Fibroblast of villous mesenchyme (primary cell): ENCODE results near the gene AMER2.

GRCh38 chr13:24075895-24076576, 84.5 kb upstream of the SPATA13 start:
- CAGE, long polyA plus RNA = no peak

DNA sequence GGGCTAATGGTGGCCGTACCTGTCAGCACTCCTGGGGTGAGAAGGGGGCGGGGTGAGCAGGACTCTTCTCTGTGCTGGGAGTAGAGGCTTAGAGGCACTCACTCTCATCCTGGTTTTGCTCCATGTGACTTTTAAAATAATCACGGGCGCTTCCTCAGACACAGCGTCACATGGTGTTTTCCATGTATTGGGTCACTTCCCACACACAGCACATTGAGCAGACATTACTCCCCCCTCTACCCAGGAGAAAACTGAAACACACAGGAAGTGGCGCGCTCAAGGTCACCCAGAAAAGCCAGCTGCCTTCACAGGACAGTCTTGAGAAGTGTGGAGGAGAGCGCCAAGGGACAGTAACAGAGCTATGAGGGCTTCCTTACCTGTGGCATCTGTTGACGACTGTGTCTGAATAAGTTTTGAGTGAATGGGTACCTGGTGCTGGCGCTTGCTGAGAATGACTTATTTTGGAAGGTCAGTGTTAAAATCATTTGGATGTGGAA, 23.3 kb downstream of the SPATA13 start:
- CAGE, long polyA plus RNA = no peak

DNA sequence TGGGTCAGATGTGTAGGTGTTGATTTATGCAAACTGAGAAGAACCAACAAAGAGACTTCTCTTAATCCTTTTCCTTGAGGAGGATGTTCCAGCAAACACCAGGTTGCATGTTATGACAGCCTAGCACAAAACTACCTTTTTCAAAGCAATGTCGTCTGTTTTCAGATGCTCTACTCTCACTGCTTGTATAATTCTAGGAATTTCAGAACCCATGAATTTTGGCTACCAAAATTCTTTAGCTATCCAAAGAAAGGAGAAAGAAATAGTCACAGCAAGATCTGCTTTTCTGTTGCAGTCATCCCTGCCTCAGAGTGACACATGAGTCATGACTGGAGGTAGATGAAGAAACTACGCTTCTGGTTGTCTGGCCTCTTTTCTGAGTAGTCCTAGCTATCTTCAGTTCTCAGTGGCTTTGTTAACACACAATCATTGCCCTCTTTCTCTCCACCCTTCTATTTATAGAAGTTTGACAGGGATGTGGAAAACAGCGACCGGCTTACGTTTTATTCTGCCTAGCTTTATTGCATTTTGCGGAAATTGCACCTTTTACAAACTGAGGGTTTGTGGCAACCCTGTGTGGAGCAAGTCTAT, 26.5 kb downstream of the SPATA13 start:
- CAGE, long polyA plus RNA = no peak

GRCh38 chr13:24193167-24193563, 32.6 kb downstream of the SPATA13 start:
- CAGE, long polyA plus RNA = no peak

DNA sequence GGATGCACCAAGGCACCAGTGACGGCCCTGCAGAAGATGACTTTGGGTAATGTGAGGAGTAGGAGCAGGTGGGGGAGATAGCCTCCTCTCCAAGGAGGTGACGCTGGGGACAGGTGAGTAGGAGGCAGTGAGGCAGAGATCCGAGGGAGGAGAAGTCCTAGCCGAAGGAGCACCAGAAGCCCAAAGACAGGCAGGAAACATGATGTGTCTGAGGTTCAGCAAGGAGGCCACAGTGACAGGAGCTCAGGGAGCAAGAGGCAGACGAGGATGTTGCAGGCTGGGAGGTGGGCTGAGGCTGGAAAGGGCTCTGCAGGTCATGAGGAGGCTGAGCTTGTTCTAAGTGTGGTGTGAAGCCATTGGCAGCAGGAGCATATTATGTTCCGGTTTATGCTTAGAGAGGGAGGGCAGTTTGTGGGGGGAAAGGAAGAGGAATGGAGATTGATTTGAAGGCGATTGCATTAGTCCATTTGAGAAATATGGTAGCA, 55.7 kb upstream of the C1QTNF9 start:
- CAGE, long polyA plus RNA = no peak

DNA sequence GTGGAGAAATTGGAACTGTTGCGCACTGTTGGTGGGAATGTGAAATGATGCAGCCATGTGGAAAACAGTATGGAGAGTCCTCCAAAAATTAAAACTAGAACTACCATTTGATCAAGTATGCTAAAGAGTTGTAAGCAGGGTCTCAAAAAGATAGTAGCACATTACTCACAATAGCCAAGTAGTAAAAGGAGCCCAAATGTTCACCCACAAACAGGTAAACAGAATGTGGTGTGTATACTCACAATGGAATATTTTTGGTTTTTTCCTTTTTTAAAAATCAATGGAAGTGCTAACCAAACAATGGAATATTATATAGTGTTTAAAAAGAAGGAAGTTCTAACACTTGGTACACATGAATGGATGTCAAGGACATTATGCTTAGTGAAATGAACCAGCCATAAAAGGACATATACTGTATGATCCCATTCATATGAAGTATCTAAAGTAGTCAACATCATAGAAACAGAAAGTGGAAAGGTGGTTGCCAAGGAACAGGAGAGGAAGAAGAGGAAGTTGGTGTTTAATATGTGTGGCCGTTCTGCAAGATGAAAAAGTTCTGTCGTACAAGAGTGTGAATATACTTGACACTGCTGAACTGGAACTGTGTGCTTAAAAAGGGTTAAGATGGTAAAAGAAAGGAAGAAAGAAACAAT, 33.2 kb upstream of the C1QTNF9 start:
- CAGE, long polyA plus RNA = no peak

DNA sequence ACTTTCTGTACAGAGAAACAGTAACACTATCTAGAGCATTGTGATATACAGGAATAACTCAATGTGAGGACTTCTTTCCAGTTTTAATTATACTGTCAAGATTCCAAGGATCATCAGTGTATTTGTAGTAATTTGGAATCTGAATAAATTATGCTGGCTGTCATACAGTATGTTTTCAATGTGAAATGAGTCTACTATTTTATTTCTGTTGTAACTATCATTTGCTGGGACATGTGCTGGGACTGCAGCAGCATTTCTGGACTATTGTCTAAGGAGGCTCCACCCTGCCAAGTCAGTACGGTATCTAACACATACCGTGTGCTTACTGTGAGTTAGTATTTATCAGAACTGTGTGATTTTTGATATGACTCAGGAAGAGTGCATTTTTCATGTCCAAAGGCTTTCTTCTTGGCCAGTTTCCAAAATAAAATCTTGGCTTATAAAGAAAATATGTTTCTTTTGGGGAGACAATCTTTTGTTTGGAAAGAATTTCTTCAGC, 11.7 kb downstream of the PARP4 start:
- CAGE, long polyA plus RNA = no peak

- CAGE, long polyA plus RNA = no peak
Measured at GRCh38 chr13:24511874-24512706, 488 bp downstream of the PARP4 start.

DNA sequence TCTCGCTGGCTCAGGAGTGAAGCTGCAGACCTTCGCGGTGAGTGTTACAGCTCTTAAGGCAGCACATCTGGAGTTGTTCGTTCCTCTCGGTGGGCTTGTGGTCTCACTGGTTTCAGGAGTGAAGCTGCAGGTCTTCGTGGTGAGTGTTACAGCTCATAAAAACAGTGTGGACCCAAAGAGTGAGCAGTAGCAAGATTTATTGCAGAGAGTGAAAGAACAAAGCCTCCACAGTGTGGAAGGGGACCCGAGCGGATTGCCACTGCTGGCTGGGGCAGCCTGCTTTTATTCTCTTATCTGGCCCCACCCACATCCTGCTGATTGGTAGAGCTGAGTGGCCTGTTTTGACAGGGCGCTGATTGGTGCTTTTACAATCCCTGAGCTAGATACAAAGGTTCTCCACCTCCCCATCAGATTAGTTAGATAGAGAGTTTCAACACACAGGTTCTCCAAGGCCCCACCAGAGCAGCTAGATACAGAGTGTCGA, 47.3 kb upstream of the PARP4 start:
- CAGE, long polyA plus RNA = no peak

GRCh38 chr13:24580516-24580880, 67.9 kb upstream of the PARP4 start:
- CAGE, long polyA plus RNA = no peak

DNA sequence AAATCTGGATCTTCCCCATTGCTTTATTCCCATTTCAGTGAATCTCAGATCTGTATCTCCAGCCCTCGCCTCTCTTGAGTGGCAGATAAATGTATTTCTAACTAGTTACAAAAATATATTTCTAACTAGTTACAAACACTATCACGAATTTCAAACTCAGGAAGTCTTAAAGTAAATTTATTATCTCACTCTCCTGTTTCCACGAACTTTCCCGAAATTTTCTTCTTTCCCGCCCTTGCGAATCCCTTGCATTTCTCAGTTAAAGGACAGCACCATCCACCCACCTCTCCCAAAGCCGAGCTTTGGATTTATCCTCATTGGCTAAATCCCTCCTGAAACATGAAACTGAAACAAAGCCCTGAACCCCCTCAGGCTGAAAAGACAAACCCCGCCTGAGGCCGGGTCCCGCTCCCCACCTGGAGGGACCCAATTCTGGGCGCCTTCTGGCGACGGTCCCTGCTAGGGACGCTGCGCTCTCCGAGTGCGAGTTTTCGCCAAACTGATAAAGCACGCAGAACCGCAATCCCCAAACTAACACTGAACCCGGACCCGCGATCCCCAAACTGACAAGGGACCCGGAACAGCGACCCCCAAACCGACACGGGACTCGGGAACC, 9.0 kb upstream of the CENPJ start:
- CAGE, long polyA plus RNA = no peak

GRCh38 chr13:25169422-25170126, 2.5 kb downstream of the AMER2 start:
- CAGE, long polyA plus RNA = no peak

DNA sequence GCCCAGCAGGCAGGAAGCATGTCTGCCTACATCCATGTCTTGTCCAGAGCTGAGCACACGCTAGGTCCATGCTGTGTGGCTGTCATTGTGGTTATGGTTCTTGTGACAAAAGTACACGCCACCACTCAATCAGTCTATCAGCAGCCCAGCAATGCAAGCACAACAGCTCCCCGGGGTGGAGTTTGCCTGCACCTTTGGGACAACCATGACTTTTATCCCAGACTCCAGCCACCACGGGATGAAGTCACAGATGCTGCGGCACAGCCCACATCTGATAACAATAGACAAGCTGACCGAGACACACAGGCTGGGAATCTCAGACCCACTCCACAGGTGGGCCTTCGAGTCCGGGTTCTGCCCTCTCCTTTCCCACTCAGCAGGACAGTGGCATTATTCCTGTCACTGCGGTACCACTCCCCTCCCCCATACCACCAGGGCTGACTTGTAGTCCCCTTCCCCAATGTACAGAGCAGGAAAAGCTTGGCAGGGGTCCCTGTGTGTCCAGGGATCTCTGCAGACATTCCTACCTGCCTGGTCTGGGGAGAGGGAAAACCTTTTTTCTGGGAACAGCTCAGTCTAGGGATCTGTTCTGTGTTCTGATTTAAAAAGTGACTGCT, at the start of gene AMER2:
TSS of gene AMER2 (minus strand) at position 188 of the 617 bp plus-strand sequence.
- CAGE, long polyA plus RNA = no peak

DNA sequence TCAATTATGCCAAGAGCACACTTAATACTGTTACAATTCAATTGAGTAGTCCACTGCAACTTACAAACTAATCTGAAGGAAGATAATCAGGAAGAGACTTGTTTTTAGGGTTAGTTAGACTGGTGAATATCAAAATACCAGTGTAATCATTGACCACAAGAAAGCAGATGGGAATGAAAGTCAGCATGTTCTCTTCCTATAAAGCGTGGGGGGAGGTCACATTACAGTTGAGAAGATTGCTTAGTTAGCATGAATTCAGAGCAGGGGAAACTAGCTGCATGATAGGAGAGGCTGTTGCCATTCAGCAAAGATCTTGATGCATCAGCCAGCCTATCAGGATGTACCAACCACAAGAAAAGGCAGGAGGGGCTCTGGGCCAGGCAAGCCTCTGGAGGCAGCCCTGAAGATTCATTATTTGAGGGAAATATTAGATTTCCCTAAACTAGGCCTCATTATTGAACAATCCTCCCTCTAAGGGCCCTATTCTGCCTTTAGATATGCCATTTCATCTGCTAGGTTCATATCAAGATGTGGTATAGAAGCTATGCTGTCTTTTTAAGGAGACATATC, 5.0 kb upstream of the MTMR6 start:
- CAGE, long polyA plus RNA = no peak

- CAGE, long polyA plus RNA = no peak
Measured at GRCh38 chr13:26012869-26013540, 38.8 kb downstream of the SHISA2 start.

DNA sequence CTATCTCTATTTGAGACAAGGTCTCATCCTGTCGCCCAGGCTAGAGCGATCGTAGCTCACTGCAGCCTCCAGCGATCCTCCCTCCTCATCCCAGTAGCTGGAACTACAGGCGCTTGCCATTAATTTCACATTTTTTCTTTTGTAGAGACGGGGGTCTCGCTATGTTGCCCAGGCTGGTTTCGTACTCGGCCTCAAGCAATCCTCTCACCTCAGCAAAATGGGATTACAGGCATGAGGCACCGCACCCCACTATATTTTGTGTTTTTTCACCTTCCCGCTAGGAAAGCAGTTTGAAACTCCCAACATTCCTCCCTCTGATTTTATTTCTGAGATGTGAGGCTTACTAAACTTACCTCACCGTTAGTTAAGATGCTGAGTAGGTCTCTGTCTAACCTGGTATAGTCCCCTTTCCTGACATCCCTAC, 560 bp upstream of the RNF6 start:
- CAGE, long polyA plus RNA = no peak

GRCh38 chr13:26424138-26424653, 133.3 kb upstream of the WASF3 start:
- CAGE, long polyA plus RNA = no peak

- CAGE, long polyA plus RNA = no peak
Measured at GRCh38 chr13:26561258-26561954, 3.9 kb downstream of the WASF3 start.

- CAGE, long polyA plus RNA = no peak
Measured at GRCh38 chr13:27042964-27043364, 128.6 kb downstream of the USP12 start.

DNA sequence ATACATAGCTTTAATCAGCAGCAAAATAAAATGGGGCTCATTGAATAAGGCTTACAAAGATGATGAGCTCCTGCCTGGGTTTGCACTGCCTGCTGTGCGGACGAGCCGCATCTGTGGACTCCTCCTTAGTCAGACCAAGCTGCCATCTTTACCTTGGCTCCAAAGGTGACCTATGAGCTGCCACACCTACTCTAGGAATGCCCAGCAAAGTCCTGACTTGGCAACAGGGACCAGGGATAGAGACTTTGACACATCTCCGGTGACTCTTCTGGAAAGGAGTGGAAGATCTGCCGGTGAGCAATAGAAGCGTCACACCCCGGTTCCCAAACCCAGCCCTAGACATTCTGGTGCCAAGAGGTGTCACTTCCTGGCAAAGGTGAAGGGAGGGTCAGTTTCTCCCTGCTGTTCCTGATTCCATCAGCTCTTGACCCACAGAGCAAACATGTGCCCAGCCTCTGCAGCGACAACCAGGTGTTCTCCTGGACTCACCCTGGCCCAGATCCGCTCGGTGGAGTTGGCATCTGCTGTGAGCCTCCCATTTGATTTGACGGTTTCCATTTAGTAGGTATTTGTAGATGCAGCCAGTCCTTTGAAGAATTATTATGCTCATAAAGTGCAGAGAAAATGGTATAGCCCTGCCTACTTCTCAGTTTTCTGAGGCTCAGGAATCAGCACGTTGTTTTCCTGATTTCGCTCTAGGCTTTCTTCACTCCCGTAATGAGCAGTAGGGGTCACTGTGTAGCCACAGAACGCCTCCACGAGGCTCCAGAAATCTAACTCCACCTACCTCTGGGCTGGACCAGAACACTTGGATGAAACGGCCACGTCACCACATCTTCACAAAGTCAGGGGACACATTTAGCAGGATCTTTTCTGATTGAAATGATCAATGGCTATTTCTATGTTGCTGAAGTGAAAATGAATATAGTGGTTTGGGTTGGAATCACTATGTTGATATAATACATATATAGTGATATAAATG, 50.0 kb upstream of the GTF3A start:
- CAGE, long polyA plus RNA = no peak